Sciatic nerve (tissue), 1 donor: ENCODE results near the gene DDX11.

DNA sequence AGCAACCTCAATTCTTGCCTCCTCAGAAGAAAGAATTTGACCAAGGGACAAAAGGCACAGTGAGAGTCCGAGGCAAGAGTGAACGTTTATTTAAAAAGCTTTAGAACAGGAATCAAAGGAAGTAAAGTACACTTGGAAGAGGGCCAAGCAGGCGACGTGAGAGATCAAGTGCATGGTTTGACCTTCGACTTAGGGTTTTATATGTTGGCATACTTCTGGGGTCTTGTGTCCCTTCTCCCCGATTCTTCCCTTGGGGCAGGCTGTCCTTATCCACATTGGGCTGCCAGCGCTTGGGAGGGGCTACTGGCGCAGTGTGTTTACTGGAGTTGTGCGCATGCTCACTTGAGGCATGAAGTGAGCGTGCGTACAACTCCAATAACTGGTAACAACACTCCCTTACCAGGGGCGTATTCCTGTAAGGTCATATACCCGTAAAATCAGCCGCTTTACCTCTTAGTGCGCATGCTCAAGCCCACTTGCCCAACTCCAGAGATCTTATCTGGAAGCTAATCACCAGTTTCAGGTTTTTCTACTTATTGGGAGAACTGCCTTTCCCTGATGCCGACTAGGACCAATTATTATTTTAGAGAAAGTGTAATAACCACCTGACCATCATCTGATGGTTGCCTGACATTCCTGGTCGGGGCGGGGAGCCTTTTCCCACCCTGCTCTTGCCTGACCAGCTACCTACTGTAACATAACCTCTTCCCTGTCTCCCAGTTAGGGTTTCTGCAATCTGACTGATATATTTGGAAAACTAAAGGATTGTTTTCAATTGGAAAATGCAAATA, 71.8 kb downstream of the FAR2 start:
- PRO-cap, result no peak

DNA sequence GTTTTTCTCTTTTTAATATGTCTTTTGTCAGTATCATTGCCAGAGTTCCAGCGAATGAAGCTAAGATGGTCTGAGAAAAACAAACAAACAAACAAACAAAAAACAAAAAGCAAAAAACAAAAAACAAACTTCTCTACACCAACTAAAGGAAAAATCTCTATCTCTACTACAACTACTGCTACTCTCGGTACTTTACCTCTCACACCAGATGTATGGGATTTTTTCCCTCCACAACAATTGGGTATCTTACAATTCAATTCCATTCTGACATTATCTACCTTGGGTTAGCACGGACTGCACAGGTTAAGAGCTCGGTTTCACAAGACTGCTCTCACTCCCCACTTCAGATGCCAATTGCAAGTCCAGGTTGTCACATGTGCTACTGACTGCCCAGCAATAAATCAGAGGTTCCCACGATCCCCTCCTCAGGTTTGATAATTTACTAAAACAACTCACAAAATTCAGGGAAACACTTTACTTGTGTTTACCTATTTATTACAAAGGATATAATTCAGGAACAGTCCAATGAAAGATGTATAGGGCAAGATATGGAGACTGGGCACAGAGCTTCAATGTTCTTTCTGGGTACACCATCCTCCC, 58.0 kb downstream of the OVCH1 start:
- PRO-cap, result no peak

DNA sequence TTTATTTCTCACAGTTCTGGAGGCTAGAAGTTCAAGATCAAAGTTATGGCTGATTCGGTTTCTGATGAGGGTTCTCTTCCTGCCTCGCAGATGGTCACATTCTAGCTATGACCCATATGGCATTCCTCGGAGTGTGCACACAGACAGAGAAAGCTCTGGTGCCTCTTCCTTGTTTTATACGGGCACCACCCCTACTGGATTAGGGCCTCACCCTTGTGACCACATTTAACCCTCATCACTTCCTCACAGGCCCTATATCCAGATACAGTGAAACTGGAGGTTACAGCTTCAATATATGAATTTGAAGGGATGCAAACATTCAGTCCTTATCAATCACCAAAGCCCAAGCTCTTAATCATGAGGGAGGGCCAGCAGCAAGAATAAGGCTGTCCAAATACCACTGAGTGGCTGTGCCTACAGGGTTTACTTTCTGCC, 77.1 kb upstream of the OVCH1 start:
- PRO-cap, result no peak

DNA sequence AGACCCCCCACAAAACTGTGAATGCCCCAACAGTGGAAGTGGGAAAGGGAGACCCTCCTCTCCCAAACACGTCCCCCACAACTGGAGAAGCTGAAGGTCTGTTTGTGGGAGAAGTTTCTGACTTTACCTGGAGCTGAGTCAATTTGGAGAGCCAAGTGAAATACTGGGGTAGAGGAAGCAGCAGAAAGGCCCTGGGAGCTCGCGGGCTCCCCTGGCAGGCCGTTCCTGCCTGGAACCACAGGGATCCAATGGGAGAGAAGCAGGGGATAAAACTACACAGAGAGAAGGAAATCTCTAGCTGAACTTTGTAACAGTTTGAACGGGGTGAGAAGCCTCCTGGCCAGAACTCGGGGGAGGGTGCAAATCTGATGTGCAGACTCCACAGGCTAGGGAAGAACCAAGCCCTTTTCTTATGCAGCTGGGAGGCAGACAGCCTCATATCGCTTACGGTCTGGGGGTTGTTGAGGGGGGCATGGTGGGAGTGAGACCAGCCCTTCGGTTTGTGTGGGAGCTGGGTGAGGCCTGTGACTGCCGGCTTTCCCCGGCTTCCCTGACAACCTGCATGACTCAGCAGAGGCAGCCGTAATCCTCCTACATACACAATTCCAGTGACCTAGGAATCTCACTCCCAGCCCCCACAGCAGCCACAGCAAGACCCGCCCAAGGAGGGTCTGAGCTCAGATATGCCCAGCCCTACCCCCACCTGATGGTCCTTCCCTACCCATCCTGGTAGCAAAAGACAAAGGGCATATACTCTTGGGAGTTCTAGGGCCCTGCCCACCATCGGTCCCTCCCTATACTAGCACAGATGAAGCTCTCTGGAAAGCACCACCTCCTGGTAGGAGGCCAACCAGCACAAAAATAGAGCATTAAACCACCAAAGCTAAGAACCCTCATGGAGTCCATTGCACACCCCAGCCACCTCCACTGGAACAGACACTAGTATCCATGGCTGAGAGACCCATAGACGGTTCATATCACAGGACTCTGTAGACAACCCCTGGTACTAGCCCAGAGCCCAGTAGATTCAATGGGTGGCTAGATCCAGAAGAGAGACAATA, 143.0 kb downstream of the TMTC1 start:
- PRO-cap, result no peak

GRCh38 chr12:30427469-30427803, 268.2 kb downstream of the IPO8 start:
- PRO-cap, result no peak

DNA sequence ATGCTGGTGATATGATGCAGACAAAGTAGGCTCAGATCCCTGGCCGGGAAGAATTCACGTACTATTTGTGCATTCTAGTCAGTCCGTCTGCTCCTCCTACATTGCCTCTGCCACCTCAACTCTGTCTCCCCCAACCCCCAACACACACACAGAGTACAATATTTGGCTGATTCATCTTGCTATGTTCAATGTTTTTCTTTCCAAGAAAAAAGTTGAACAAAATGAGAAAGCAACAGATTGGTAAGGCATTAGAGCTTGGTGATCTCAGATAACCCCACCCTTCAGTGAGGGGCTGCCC, 66.1 kb upstream of the TSPAN11 start:
- PRO-cap, result no peak

GRCh38 chr12:31005776-31006376, 67.8 kb upstream of the DDX11 start:
- PRO-cap, result no peak

DNA sequence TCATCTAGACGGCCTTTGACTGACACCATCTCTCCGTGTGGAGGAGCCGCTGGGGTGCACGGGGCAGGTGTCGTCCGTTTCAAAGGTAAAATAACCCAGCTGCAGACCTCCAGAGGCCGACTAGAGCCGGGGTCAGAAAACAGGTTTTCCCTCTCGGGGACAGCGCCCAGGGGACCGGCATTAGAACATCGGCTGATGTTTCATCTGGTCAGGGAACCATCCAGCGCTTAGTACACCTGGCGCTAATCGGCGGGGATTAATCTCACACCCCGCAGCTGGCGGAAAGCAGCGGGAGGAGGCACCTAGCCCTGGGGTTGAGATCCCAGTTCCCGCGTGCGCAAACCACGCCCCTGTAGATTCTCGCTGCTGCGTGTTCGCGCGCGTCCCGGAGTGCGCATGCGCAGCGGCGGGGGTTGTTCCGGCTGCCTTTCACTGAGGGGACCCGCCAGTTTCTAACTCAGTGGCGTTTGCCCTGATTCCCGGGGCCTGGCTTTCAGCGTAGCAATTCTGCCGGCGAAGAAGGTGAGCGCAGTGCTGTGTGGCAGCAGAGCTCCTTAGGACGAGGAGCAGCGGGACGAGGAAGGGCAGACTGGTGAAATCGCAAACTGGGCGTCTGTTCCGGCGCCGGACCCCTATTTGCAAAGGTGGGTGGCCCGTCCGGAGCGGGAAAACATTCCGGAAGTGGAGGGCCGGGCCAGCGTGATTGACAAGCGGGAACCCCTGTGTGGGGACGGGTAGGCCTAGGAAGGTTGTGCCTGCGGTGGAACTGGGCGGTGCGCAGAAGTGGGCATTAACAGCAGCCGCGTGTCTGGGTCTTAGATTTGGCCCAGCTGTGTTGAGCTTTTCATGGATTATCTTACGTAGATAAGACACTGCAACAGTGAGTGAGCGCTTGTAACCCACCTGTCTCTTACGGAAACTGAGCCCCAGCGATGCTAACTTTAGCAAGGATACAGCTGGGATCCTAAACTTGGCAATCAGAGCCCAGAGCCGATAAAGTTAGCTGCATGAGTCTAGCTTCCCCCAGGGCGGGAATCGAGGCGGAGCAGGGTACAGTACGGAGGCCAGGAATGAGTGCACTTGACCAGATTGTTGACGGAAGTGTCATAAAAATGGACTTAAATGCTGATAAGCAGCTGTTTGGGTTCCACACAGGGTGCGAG, at the start of gene DDX11:
DDX11 (plus strand) TSS at position 413 of the 1,163 bp plus-strand sequence.
- PRO-cap, result bidirectional peak, plus-strand start at position 413 of the sequence, minus-strand start at position 344 of the sequence; bidirectional peak, plus-strand start at position 752 of the sequence, minus-strand start at position 646 of the sequence

GRCh38 chr12:31506931-31507373, 84.0 kb downstream of the DENND5B start:
- PRO-cap, result no peak

DNA sequence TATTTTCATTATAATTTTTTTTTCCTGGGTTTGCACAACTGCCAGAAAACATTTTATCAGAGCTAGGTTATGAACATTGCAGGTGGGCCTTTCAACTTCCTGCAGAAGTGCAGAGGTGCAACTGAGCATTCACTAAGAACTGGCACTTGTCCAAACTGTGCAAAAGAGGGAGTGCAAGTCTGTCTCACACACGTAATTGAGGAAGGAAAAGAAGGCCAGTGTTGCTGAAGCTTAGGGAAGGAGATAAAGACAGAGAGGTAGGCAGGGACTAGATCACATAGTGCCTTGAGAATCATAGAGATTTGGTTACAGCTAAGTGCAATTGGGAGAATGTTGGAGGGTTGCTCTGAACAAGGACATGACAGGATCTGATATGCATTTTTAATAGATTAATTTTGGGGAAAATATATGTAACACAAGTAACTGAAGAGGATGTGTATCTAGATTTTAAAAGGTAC, 14.1 kb upstream of the AMN1 start:
- PRO-cap, result no peak

DNA sequence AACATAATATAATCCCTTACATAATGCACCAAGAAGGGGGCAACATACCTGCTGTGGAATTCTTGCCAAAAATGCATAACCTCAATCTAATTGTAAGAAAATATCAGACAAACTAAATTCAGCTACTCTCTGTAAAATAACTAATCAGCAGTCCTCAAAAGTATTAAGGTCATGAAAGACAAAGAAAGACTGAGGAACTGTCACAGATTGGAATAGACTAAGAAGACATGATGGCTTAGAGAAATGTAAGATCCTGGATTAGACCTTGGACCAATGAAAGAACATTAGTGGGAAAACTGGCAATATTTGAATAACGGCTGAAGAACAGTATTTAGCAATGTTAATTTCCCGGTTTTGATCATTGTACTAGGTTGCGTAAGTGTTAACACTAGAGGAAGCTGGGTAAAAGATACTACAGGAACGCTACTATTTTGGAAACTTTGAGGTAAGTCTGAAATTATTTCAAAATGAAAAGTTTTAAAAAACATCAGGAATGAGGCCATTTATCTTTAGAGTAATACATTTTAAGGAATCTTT, 68.3 kb upstream of the H3-5 start:
- PRO-cap, result no peak

- PRO-cap, result no peak
Measured at GRCh38 chr12:31964931-31965721, 5.9 kb downstream of the RESF1 start.

DNA sequence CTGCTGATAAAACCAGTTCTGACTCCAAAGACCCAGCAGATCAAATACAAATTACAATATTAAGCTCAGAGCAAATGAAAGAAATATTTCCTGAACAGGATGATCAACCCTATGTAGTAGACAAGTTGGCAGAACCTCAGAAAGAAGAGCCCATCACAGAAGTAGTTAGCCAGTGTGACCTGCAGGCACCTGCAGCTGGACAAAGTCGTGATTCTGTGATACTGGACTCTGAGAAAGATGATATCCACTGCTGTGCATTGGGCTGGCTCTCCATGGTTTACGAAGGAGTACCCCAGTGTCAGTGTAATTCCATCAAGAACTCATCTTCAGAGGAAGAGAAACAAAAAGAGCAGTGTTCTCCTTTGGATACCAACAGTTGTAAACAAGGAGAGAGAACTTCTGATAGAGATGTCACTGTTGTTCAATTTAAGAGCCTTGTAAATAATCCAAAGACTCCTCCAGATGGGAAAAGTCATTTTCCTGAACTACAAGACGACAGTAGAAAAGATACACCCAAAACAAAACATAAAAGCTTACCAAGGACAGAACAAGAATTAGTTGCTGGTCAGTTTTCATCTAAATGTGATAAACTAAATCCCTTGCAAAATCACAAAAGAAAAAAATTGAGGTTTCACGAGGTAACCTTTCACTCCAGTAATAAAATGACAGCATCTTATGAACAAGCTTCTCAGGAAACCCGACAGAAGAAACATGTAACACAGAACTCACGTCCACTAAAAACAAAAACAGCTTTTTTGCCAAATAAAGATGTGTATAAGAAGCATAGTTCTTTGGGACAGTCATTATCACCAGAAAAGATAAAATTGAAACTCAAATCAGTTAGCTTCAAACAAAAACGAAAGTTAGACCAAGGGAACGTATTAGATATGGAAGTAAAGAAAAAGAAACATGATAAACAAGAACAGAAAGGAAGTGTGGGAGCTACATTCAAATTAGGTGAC, 25.3 kb downstream of the RESF1 start:
- PRO-cap, result no peak

DNA sequence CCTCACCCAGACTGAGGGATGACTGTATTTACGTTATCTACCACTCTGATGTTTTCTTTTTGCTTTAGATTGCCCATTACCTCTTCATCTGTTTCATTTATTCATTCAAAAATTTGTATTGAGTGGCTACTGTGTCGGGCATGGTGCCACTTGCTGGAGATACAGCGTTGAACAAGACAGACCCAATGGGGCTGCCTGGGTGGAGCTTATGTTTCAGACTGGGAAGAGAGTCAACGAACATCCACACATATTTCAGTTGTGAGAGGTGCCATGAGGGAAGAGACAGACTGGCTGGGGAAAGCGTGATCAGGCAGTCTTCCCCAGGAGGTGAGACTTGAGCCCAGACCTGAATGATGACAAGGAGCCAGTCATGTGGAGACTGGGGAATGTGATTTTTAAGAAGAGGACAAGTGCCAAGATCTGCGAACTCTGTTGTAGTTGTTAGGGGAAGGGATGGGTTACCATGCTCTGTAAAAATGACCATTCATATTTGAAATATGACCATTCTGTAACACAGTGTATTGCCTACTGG, 12.1 kb downstream of the BICD1 start:
- PRO-cap, result no peak

GRCh38 chr12:32450862-32451194, 51.5 kb downstream of the FGD4 start:
- PRO-cap, result no peak

DNA sequence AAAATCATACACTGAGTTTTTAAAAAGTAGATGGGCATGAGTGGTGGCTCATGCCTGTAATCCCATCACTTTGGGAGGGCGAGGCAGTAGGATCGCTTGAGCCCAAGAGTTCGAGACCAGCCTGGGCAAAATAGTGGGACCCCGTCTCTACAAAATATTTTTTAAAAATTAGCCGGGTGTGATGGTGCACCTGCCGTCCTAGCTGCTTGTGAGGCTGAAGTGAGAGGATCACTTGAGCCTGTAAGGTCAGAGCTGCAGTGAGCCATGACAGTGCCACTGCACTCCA, 128.8 kb upstream of the DNM1L start:
- PRO-cap, result no peak

DNA sequence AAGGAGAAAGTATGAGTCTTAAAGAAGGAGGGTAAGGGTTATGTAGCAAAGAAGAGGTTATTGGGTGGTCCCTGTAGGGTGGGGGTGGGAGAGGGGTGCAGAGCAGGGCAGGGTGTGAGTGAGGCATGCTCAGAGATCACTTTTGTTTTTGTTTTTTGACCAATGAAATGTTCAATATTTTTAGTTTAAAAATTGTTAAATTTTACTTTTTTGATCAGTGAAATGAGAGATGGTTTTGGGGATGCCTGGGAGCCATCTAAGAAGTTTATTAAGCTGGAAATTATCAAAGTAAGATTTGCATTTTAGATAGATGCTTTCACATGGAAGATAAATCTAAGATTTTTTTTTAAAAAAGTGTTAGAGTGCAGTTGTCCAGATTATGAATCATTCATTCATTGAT, 185.5 kb upstream of the ALG10B start:
- PRO-cap, result unidirectional peak, minus-strand start at position 150 of the sequence

DNA sequence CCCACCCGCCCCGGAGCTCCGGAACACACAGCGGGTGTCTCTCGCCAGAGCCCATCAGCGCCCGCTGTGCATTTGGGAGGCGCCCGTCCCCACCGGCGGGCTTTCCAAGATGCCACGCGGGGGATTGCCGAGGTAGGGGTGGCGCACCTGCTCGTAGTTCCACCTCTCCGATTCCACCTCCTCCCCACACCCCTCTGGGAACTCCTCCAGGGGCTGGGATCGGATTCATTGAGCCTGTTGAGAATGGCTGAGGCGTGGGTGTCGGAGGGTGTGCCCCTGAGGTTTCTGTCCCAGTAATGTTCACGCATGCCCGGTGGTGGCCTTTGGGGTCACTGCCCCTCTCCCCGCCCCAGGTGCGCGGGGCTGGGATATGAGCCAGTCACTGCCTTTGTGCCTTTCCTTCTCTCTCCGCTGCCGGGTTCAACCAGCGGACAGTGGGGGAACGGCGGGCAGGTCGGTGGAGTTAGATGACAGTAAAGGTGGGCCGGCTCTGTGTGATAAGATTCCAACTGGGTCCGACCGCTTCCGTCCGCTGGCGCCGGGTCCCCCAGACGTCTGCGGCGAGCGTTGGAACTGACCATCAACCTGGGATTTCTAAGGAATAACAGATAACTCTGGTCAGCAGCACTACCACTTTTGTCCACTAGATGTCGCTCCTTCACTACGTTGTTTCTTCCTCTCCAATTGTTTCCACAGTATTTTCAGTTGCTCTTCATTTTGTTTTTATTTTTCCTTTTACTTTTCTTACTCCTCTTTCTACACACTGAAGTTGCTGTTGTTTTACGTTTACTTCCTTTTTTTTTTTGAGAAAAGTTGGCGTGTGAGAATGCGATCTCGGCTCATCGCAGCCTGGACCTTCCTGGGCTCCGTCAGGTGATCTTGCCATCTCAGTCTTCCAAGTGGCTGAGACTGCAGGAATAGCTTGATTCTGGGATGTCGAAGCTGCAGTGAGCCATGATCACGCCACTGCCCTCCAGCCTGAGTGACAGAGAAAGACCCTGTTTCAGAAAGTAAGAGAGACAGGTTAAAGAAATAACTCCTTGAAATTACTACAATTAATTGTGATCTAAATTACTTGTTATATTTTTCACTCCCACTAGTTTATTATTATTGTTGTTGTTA, 178.0 kb upstream of the ALG10B start:
- PRO-cap, result unidirectional peak, minus-strand start at position 559 of the sequence

DNA sequence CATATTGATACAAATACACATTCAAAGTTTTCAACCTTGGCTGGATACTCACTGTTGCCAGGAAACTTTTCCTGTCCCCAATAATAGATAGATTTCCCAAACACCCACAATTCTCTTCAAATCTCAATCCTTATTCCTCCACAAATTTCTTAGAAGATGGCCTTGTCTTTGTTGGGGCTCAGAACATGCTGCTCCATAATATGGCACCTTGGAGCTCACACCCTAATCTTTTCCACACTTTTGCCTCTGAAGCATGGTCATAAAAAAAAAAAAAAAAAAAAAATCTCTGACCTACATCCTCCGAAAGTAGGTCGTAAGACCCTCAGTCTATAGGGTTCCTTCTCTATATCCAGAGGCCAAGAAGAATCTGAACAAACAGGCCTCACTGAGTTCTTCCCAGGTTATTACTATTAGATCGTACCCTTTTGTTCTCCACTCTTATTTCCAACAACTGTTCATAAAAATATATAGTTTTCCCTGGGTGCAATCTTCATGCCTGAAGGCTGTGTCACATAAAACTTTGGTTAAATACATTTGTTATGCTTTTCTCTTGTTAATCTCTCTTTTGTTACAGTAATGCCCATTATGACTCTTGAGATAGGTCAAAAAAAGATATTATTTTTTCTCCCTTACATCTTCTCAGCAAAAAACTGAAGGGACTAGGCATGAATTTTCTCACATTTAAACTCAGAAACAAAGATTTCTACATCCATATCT, 207.8 kb downstream of the C12orf40 start:
- PRO-cap, result no peak

GRCh38 chr12:40137091-40137627, 31.3 kb upstream of the SLC2A13 start:
- PRO-cap, result no peak